Breast (tissue), 4 donors: ENCODE data around the genes HIC1 and SMG6.

DNA sequence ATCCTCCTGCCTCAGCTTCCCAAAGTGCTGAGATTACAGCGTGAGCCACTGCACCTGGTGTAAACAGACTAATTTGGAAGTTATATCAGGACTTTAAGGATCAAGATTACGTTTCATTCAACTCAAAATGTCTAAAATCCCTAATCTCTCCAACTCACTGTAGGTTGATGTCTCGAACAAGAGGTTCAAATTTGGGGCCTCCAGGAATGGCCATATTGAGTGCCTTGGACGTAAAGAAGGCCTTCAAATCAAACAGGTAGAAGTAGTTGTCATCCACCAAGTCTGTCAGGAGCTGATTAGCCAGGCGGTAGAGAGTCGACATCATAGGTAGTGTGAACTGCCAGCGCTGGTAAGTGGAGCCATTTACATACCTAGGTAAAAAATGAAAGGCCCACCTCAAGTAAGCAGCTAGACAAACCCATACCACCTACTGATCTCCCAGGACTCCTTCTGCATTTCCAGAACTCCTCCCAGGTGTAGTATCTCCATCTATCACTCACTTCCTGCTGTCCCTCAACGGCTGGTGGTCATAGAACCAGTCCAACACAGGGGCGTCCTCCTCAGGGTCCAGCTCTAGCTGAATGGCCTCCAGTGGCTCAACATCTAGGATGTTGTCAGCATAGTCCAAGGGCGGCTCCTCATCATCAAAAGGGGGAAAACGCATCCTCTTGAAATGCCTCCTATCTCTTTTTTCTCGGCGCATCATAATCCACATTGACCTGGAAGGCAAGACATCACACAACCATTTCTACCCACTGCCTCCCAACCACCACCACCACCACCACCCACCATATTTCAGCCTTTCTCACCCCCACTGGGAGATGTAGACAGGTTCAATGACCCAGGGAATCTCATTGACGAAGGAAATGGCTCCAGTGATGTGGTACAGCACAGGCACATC, 3.1 kb downstream of the PRPF8 start:
- PRO-cap, 3 experiments = no peak in any of the 3 experiments
- RRBS = no CpG with 5 or more reads among the region's 14 CpGs

DNA sequence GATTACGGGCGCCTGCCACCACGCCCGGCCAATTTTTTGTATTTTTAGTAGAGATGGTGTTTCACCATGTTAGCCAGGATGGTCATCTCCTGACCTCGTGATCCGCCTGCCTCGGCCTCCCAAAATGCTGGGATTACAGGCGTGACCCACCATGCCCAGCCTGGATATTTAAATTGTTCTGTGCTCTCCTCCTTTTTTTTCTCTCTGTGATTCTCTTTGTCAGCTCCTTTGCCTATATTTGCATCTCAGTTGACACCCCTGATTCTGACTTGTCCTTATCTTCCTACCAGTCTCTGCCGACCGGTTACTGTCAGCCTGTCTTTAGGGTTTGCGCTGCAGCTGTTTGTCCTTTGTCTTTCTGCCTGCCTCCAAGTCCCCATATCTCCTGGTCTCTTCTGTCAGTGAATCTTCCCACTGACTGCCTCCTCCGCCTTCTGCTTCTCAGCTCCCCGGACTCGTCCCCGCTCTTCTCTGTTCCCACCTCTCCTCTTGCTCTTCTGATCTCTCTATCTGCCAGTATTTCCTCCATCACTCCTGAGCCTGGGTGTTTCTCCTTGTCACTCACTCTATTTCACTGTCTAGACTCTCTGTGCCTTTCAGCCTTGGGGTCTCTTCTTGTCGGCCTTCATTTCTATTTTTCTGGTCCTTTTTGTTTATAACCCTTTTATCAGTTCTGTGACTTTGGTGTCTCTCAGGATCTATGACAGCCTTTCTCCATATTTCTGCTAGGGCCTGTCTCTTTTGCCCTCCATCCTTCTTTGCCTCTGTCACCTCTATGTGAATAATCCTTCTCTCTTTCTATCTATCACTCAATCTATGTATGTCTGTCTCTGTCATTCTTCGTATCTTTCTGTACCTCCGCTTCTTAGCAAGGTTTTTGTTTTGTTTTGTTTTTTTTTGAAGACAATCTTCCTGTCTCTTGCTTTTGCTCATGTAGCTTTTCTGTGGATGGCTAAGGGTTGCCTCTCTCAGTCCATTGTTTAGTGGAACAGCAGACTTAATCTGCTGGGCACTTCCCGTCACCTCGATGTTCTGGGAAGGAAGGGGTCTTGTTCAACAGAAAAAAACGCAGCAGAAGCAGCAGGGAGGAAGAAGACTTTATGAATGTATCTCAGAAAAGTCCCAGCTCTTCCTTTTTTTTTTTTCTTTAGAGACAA, 5.0 kb downstream of the TLCD2 start:
- PRO-cap, 3 experiments = no peak in any of the 3 experiments
- RRBS = no CpG with 5 or more reads among the region's 21 CpGs

GRCh38 chr17:1727939-1728593, 3.6 kb downstream of the WDR81 start:
- PRO-cap, 3 experiments = no peak in any of the 3 experiments
- RRBS = 43% methylated on average over 5 of the region's 25 CpGs

- PRO-cap, 3 experiments = no peak in any of the 3 experiments
- RRBS = 83% methylated on average over 2 of the region's 35 CpGs
Observed at GRCh38 chr17:1733609-1734055, 9.0 kb upstream of the SERPINF2 start.

GRCh38 chr17:1764203-1765062, 2.6 kb downstream of the SERPINF1 start:
- PRO-cap, 3 experiments = peak in 1 of 3 experiments; most common plus-strand start chr17:1764794 (in 1); most common minus-strand start chr17:1764591 (in 1)
- RRBS = 20% methylated on average over 1 of the region's 18 CpGs

- PRO-cap, 3 experiments = no peak in any of the 3 experiments
- RRBS = no CpG with 5 or more reads among the region's 1 CpG
Observed at GRCh38 chr17:1796862-1797211, 32.9 kb downstream of the SMYD4 start.

- PRO-cap, 3 experiments = no peak in any of the 3 experiments
- RRBS = no CpG with 5 or more reads among the region's 10 CpGs
Observed at GRCh38 chr17:1890929-1891424, 61.2 kb downstream of the RPA1 start.

- PRO-cap, 3 experiments = no peak in any of the 3 experiments
- RRBS = no CpG with 5 or more reads among the region's 10 CpGs
Observed at GRCh38 chr17:1904221-1904823, 74.5 kb downstream of the RPA1 start.

GRCh38 chr17:1960943-1961492, 64.1 kb downstream of the RTN4RL1 start:
- PRO-cap, 3 experiments = no peak in any of the 3 experiments
- RRBS = 64% methylated on average over 1 of the region's 16 CpGs

- PRO-cap, 3 experiments = no peak in any of the 3 experiments
- RRBS = no CpG with 5 or more reads among the region's 5 CpGs
Observed at GRCh38 chr17:2043129-2043534, 1.3 kb downstream of the OVCA2 start.

DNA sequence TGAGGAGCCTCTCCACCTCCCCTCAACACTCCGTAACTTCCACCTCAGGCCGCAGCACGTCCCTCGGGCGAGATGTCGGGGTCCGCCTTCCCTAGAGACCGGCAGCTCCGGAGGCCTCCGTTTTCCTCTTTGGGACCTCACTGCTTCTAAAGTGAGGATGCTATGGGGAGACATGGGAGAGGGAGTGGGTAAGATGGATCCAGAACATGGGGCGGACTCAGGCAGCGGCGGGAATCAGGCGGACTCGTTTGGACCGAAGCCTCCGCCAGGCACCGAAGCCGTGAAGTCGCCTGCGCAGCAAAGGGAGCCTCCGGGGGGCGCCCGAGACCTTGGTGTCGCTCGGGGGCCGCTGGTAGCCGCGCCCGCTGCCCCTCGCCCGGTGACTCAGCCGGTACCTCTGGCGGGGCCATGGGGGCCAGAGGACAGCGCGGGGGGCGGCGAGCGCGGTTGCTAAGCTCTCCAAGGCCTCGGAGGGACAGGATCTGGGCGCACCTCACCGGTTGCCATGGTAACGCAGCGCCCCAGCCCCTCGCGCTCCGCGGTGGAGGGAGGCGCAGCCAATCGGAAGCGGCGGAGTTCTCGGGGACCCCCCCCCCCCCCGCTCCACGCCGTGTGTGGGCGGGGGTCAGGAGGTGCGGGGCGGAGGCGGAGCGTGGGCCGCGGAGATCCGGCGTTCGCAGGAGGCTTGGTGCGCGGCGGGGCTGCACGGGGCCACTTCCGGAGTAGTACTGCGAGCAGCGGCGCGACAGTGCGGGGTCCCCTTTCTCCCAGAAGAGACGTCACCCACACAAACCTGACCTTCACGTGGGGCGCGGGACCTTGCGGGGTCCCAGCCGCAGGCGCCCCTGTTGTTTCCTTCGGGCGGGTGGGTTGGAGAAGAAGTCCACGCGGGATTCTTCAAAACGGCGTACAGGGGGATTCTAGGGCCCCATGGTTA, 1.2 kb upstream of the HIC1 start:
- PRO-cap, 3 experiments = peak in 1 of 3 experiments; most common plus-strand start position 714 of the sequence (in 1); most common minus-strand start position 484 of the sequence (in 1)
- RRBS = 1% methylated on average over 24 of the region's 90 CpGs

- PRO-cap, 3 experiments = peak in 3 of 3 experiments; most common plus-strand start chr17:2055103 (in 3); most common minus-strand start chr17:2054801 (in 1)
- RRBS = 2% methylated on average over 26 of the region's 79 CpGs
Observed at GRCh38 chr17:2054362-2055276, at the start of gene HIC1. Gene HIC1 (plus strand): TSS chr17:2055103.

DNA sequence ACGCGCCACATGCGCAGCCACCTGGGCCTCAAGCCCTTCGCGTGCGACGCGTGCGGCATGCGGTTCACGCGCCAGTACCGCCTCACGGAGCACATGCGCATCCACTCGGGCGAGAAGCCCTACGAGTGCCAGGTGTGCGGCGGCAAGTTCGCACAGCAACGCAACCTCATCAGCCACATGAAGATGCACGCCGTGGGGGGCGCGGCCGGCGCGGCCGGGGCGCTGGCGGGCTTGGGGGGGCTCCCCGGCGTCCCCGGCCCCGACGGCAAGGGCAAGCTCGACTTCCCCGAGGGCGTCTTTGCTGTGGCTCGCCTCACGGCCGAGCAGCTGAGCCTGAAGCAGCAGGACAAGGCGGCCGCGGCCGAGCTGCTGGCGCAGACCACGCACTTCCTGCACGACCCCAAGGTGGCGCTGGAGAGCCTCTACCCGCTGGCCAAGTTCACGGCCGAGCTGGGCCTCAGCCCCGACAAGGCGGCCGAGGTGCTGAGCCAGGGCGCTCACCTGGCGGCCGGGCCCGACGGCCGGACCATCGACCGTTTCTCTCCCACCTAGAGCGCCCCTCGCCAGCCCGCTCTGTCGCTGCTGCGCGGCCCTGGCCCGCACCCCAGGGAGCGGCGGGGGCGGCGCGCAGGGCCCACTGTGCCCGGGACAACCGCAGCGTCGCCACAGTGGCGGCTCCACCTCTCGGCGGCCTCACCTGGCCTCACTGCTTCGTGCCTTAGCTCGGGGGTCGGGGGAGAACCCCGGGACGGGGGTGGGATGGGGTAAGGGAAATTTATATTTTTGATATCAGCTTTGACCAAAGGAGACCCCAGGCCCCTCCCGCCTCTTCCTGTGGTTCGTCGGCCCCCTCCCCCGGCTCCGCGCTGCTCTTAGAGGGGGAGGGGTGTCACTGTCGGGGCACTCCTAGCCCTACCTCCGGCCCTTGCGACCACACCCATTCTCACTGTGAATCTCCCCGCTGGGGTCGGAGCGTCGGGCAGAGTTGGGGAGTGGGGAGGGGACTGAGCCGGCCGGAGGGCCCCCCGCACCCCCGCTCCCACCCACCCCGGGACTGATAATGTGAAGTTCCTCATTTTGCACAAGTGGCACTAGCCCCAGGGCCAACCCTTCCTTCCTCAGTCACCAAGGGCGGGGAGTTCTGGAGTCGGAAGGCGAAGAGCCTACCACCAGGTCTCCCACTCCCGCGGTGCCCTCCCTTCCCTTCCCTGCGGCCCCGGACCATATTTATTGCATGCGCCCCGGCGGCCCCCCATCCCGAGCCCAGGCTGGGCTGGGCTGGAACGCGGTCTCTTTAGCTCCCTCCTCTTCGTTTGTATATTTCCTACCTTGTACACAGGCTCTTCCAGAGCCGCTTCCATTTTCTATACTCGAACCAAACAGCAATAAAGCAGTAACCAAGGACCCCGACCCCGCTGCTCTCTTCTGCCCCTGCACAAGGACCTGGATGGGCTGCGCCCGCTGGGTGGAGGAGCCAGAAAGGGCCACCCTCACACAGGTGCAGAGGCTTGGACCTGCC, 3.9 kb downstream of the HIC1 start:
- PRO-cap, 3 experiments = no peak in any of the 3 experiments
- RRBS = 16% methylated on average over 29 of the region's 127 CpGs

DNA sequence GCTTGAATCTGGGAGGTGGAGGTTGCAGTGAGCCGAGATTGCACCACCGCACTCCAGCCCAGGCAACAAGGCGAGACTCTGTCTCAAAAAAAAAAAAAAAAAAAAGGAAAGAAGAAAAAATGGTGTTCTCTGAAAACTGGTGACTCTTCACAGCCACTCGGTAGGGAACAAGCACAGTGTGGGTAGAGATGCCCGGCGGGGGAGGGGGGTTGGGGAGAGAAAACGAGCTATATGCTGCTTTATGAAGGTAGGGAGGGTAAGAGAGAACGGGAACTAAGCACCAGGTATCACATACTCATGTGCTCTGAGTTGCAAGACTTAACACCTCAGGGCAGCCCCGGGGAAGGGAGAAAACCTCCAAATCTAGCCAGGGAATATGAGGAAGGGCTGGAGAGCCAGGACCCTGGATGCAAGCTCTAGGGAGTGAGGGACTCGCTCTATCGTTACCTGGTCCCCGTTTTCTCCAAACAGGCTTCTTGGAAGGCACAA, 35.2 kb downstream of the HIC1 start:
- PRO-cap, 3 experiments = no peak in any of the 3 experiments
- RRBS = no CpG with 5 or more reads among the region's 12 CpGs

- PRO-cap, 3 experiments = peak in 3 of 3 experiments; most common plus-strand start chr17:2303375 (in 2); most common minus-strand start chr17:2303835 (in 3)
- RRBS = 2% methylated on average over 44 of the region's 92 CpGs
Observed at GRCh38 chr17:2302898-2303938, at the start of gene SMG6. Gene SMG6 (minus strand): TSS chr17:2303785.

DNA sequence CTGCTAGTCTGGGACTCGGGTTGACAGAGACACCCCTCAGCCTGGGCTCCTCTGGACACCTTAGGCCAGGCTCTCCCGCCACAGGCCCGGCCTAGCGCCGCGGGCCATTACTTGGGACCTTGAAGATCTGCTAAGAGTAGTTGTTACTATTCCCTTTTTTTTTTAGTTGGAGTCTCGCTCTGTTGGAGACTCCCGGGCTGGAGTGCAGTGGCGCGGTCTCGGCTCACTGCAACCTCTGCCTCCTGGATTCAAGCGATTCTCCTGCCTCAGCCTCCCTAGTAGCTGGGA, 295 bp downstream of the SRR start:
- PRO-cap, 3 experiments = no peak in any of the 3 experiments
- RRBS = 3% methylated on average over 6 of the region's 12 CpGs

DNA sequence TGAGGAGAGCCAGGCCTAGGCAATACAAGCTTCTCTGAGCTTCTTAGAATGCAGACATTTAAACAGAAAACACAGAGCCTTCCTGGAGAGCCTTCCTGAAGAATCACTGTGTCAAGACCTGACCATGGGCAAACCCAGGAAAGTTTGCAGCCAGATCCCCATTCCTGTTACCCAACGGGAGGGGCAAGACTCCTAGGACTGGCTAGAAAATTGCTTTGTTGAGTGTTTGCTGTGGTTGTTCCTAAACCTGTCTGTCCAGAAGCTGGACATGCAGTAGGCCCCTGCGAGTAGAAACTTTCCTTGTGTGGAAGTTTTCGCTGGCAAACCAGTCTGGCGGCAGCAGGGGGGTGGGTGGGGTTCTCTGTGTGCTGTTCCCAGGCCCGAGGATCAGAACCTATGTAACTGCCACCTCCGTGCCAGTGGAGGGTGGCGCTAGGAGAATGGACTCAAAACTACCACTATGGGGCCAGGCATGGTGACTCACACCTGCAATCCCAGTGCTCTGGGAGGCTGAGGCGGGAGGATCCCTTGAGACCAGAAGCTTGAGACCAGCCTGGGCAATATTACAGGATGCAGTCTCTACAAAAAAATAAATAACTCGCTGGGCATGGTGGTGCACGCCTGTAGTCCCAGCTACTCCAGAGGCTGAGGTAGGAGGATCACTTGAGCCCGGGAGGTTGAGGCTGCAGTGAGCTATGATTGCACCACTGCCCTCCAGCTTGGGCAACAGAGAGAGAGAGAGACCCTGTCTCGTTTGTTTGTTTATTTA, 9.2 kb downstream of the SGSM2 start:
- PRO-cap, 3 experiments = peak in 2 of 3 experiments; most common plus-strand start position 419 of the sequence (in 1); most common minus-strand start position 120 of the sequence (in 1)
- RRBS = no CpG with 5 or more reads among the region's 12 CpGs

- PRO-cap, 3 experiments = no peak in any of the 3 experiments
- RRBS = no CpG with 5 or more reads among the region's 21 CpGs
Observed at GRCh38 chr17:2361141-2361766, 24.0 kb downstream of the SGSM2 start.

- PRO-cap, 3 experiments = no peak in any of the 3 experiments
- RRBS = no CpG with 5 or more reads among the region's 14 CpGs
Observed at GRCh38 chr17:2388859-2389334, 12.0 kb downstream of the MNT start.

- PRO-cap, 3 experiments = peak in 3 of 3 experiments; most common plus-strand start chr17:2401722 (in 2); most common minus-strand start chr17:2401646 (in 2)
- RRBS = 2% methylated on average over 19 of the region's 36 CpGs
Observed at GRCh38 chr17:2401459-2401847, 593 bp upstream of the MNT start.